Tongue (tissue), 2 donors: Measurements from ENCODE around the genes PMAIP1 and CDH20.

GRCh38 chr18:58692689-58693519 lies 21.6 kb downstream of the MALT1 start:
- RAMPAGE, long total RNA = no peak

DNA sequence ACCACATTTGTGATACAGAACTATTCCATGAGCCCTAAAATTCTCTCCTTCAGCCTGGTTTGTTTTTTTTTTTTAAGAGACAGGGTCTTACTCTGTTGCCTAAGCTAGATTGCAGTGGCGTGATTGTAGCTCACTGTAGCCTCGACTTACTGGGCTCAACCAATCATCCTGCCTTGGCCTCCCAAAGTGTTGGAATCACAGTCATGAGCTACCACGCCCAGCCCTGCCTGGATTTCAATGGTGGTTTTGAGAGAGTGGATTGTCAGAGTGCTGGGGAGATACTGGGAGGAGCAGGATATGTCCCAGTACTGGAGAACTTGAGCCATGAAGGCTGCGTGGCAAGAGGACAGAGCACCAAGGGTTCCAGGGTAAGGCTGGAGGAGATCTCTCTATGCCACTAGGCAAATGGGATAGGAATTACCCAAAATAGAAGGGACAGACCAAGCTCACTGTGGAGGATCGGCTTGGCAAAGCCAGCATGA lies 46.2 kb downstream of the ZNF532 start:
- RAMPAGE, long total RNA = no peak

DNA sequence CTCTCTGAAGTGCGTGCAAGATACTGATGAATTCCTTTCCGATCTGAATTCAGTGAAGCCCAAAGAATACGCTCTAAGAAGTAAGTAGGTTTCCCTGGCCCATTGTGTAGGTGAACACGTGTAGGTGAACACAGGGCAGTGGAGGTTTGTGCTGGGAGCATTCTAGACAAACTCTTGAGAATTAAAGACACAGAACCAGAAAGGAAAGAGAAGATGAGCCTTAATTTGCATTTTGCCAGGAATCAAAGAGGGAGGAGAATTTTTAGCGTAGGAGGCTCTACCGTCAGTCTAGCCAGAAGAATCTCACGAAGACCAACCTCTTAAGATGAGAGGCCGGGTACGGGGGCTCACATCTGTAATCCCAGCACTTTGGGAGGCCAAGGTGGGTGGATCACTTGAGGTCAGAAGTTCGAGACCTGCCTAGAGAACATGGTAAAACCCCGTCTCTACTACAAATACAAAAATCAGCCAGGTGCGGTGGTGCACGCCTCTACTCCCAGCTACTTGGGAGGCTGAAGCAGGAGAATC lies 132.2 kb downstream of the ZNF532 start:
- RAMPAGE, long total RNA = no peak

DNA sequence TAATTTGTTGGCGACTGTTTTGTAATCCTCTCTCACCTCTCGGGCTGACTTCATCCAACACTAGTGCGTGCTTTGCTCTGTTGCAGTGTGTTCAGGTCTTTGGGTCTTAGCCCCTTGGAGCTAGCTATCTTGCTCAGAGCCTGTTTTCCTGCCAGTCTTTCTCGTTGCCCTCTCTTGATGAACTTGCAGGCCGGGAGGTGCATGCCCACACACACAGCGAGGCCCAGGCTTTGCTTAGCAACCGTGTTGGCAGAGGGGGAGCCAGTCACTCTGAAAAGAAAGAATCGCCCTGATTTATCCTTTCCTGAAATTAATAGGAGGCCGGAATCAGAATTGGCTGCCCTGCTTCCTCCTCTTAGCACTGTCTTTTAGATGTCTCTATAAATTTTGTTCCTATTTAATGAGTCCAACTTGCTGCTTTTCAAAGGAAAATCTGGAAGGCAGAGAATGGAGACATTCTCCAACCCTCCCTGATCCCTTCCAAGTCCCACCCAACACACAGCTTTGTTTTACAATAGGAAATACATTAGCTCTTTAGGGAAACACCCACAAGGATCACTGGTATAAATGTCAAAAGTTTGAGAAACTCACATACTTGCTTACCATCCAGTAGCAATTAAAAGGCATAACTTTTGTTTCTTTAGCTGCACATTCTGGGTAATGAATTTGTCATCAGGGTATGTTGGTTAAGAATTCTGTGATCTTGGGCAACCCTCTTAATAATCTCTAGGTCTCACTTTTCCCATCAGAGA lies 97.4 kb upstream of the SEC11C start:
- RAMPAGE, long total RNA = no peak

DNA sequence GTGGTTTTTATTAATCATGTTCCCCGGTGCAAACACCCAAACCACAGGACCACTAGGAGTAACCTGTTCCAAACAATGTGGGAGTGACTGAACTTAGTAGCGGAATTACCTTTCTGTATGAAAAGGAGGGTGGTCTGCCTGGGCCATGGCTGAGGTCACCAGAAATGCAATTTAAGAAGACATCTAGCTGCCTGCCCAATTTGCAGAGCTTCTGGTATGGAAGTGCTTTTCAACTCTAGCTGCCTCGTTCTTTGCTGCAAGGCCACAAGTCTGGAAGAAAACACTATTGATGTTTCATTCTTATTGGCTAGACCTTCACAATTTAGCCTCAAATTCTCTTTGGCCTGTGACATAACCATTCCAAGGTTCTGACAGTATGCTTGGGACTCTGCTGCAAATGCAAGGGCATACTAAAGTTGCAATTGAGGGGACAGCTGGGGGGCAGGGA lies 73.3 kb downstream of the CCBE1 start:
- RAMPAGE, long total RNA = no peak

DNA sequence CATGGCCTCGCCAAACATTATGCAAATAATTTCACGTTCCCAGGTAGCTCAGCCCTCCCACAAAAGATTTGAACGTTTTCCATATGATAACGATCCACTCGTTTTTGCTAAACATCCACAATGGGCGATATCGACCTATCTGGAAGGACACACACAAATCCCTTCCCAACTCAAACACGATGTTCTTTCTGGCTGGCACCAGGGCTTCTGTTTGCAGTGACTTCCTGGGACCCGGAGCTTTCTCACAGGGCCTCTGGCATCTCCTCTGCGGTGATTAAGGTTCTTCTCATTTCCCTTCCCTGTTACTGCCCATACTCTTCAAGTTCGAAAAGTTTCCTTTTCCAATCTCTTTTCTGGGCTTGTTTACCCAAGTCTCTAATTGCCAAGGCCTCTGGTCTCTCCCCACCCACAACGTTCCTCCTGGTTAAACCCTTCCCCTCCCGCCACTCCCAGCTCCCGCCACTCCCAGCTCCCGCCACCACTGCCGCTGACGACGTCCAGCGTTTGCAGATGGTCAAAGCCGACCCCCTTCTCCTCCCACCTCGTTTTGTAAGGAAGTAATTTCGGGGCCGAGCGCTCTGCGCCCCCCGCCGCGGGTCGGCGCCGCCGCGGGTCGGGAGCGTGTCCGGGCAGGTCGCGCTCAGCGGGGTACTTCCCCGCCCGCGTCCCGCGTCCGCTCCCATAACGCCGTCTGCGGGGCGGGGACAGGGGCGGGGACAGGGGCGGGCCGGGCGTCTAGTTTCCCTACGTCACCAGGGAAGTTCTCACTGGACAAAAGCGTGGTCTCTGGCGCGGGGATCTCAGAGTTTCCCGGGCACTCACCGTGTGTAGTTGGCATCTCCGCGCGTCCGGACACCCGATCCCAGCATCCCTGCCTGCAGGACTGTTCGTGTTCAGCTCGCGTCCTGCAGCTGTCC lies at the start of gene PMAIP1:
PMAIP1 (plus strand) TSS at position 803 of the 917 bp plus-strand sequence.
- RAMPAGE, long total RNA = no peak

- RAMPAGE, long total RNA = no peak
These were observed 23.8 kb downstream of the PMAIP1 start for GRCh38 chr18:59923531-59924056.

DNA sequence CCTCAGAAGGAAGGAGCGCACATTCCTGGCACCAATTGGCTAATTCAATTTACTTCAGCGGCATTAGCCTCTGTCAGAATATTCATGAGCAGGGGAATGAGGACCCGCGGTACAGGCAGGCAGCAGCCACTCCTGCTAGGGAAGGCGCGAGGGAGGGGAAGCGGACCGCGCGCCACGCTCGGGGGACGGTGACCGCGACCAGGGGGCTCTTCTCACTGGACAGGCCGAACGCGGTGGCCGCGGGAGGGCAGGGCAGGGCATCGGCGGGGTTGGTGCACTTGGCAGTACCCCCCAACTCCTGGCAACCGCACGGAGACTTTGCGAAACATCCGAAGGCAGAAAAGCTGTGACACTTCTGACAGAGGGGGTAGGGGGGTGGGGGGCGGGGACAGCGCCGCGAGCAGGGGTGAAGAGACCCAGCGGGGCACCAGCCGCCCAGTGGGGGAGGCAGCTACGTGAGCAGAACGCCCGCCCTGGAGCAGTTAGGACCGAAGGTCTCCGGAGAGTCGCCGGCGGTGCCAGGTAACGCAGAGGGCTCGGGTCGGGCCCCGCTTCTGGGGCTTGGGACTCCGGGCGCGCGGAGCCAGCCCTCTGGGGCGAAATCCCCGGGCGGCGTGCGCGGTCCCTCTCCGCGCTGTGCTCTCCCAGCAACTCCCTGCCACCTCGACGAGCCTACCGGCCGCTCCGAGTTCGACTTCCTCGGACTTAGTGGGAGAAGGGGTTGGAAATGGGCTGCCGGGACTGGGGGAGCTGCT lies at the start of gene CDH20:
CDH20 (plus strand) TSS at position 125 of the 755 bp plus-strand sequence.
- RAMPAGE, long total RNA = no peak

- RAMPAGE, long total RNA = no peak
These were observed 126.5 kb downstream of the CDH20 start for GRCh38 chr18:61459844-61460053.

DNA sequence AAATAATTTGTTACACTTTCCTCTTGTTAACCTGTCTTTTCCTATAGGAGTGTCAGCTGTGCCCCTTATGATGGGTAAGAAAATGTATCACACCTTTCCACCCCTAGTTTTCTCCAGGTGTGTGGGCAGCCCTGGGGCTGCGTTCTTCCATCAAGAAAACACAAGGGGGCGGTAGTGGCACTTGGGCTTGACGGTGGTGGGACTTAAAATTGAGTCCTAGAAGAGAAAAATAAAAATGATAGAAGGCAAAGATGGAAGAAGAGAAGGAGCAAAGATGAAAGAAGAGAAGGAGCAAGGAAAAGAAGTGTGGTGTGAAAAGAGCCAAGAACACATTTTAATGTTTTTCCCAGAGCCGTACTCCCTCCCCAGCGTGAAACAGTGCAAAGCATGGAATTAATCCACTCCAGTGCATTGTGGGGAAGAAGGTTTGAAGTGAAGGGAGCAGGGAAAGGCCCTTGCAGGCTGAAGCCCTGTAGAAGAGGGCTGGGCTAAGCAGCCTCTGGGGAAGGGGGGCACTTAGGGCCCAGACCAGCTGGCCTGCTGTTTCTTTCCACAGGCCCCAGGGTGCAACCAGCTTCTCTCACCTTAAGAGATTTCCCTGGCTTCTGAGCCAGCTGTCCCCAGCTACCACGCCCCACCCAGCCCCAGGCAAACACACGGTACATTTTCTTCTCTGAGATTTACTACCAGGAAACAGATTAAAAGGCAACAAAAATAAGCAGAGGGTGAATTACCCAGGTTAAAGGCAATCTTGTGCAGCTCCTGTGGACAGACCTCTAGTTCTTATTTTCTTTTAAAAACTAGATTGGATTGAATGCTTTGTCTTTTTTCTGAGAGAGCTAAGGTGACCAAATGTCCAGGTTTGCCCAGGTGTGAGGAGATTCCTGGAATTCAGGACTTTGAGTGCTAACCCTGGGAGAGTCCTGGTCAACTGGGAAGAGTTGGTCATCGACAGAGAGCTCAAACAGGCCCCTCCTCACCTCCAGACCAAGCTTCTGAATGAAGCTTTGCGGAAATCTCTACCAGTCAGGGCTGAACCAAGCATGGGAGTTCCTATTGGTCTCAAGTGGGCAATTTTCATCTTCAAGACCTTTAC lies 256.6 kb downstream of the RNF152 start:
- RAMPAGE, long total RNA = no peak

- RAMPAGE, long total RNA = no peak
These were observed 154.7 kb downstream of the RNF152 start for GRCh38 chr18:61737946-61738592.

- RAMPAGE, long total RNA = no peak
These were observed 77.2 kb downstream of the RNF152 start for GRCh38 chr18:61815297-61816342.

- RAMPAGE, long total RNA = no peak
These were observed 44.9 kb downstream of the RNF152 start for GRCh38 chr18:61847711-61848504.

GRCh38 chr18:62485577-62485984 lies 37.2 kb upstream of the ZCCHC2 start:
- RAMPAGE, long total RNA = no peak

- RAMPAGE, long total RNA = no peak
These were observed 24.3 kb upstream of the ZCCHC2 start for GRCh38 chr18:62498474-62498904.

- RAMPAGE, long total RNA = no peak
These were observed 1.1 kb downstream of the ZCCHC2 start for GRCh38 chr18:62523664-62524653.

DNA sequence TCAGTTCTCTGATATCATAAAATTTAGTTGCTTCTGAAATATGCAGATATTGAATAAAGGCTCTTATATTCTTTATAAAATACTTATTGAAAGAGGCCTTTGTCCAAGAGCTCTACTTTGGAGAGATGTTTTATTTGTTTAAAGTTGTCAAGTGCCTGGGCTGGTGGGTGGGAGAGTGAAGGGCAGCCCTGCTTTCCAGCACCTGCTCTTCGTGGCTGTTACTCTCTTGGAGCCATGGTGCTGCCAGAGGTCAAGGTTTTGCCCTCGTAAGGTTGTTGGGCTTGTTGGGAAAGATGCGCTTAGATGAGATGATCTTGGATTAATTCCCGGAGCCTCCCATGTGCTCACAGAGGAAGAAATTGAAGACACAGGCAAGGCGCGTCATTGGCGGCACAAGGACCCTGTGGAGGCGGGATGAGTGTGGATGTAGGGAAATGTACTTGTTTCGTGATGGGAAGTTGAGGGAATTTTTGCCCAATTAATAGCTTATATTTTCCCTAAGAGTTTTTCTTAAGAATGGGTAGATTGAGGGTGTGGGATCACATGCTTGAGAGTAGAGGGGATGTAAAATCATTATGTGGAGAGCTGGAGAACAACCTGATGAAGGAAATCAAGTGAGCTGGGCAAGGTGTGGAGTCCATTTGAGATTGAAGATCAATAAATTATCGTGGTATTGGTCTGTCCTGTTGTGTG lies 28.0 kb downstream of the ZCCHC2 start:
- RAMPAGE, long total RNA = no peak

GRCh38 chr18:62755989-62756649 lies 40.8 kb downstream of the PHLPP1 start:
- RAMPAGE, long total RNA = no peak

GRCh38 chr18:62978264-62979361 lies 263.3 kb downstream of the PHLPP1 start:
- RAMPAGE, long total RNA = no peak

DNA sequence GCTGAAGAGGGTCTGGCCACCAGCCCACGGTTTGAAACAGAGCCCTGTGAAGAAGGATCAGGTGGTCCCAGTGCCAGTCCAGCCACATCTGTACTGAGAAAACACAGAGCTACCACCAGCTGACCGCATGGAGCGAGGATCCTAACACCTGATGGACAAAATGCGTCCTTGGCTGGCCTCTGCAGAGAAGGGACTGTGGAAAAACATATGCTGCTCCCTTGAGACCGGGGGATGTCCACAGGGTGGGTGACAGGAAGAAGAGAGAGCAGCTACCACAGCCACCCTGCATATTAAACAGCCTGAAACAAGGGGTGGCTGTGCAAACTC lies 137.3 kb downstream of the BCL2 start:
- RAMPAGE, long total RNA = no peak